Type B pancreatic cell (in vitro differentiated cells): ENCODE measurements around the genes CMTM8 and CMTM6.

DNA sequence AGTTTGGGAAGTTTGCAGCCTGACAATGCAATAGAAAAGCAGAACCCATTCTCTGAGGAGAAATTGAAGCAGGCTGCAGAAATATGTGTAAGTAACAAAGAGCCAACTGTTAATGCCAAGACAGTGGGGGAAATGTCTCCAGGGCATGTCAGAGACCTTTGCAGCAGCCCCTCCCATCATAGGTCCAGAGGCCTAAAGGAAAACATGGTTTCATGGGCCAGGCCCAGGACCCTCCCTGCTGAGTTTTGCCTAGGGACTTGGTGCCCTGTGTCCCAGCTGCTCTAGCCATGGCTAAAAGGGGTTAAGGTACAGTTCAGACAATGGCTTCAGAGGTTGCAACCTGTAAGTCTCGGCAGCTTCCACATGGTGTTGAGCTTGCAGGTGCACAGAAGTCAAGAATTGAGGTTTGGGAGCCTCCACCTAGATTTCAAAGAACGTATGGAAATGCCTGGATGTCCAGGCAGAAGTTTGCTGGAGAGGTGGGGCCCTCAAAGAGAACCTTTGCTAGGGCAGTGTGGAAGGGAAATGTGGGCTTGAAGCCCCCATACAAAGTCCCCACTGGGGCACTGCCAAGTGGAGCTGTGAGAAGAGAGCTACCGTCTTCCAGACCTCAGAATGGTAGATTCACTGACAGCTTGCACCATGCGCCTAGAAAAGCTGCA lies 73.6 kb downstream of the STT3B start:
- PRO-cap = no peak

DNA sequence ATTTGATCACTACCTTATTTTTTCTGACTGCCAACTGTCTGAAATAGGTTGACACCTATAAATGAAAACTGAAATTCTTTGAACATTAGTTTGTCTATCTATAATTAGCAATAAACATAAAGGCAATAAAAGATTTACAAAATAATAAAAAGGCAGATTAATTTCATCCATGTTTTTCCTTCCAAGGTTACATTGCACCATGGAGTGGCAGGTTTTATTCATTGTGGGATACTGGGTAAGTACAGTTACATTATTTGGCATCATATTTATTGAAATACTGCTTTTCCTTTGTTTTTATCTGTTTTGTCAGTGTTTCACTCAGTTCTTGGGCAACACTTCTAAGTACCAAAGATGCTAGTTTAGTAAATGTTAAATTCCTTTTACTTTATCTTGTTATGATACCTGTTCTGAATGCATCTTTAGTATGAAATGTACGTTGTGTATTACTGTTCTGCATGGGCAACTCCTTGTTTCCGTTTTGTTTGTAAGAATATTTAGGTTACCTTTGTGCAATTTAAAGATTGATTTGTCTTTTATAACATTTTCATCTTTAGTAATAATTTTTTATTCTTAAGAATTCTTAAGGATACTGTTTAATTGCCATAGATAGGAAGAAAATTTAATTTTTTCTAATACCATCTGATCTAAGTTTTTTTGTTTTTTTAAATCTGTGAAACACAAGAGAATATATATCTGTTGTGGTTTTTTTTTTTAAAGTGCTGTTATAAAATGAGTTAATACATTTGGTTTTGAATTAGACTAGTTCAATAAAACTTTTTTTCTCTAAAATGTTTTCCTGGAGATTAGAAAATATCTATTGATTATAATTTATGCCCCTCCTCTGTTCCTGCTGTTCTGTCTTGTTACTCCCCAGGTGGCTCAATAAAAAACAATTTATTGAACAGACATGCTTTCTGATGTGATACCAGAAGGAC lies 85.3 kb downstream of the STT3B start:
- PRO-cap = no peak

GRCh38 chr3:31702217-31702907 lies 169.6 kb downstream of the STT3B start:
- PRO-cap = no peak

- PRO-cap = bidirectional peak, plus-strand start at chr3:32238682, minus-strand start at chr3:32238562; bidirectional peak, plus-strand start at chr3:32239126, minus-strand start at chr3:32239026
Measured at GRCh38 chr3:32238428-32239211, at the start of gene CMTM8. TSS of gene CMTM8 (plus strand) at chr3:32238680.

DNA sequence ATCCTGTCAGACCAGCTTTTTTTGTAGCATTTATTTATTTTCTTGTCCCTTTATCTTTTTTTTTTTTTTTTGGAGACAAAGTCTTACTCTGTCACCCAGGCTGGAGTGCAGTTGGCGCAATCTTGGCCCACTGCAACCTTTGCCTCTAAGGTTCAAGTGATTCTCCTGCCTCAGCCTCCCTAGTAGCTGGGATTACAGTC lies 14.7 kb downstream of the CMTM8 start:
- PRO-cap = no peak

DNA sequence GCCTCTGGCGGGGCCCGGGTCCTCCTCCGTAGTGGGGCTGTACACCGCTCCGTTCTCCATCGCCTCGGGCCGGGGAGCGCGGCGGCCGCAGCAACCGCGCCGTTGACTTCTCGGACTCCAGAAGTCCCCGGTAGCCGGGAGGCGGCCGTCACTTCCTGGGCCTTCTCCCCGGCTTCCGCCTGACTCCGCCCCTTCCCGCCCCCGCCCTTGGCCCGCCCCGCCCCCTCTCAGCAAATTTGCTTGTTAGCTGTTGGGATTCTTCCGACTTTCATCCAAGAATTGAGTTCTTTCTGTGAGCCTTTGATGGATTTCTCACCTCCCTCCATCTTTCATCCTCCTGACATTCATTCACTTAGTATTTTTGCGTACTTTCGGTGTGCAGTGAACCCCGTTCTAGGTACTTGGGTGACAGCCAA lies at the start of gene CMTM6:
CMTM6 (minus strand) TSS at position 167 of the 416 bp plus-strand sequence.
- PRO-cap = unidirectional peak, minus-strand start at position 175 of the sequence

- PRO-cap = no peak
Measured at GRCh38 chr3:32816953-32817603, 719 bp upstream of the TRIM71 start.

DNA sequence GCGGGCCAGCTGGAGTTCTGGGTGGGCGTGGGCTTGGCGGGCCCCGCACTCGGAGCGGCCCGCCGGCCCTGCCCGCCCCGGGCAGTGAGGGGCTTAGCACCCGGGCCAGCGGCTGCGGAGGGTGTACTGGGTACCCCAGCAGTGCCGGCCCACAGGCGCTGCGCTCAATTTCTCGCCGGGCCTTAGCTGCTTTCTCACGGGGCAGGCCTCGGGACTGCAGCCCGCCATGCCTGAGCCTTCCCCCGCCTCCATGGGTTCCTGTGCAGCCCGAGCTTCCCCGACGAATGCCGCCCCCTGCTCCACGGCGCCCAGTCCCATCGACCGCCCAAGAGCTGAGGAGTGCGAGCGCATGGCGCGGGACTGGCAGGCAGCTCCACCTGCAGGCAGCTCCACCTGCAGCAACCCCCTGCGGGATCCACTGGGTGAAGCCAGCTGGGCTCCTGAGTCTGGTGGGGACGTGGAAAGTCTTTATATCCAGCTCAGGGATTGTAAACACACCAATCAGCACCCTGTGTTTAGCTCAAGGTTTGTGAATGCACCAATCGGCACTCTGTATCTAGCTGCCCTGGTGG lies 48.5 kb upstream of the CCR4 start:
- PRO-cap = unidirectional peak, minus-strand start at position 286 of the sequence

GRCh38 chr3:33007956-33008834 lies 56.8 kb downstream of the CCR4 start:
- PRO-cap = no peak

- PRO-cap = no peak
Measured at GRCh38 chr3:33096052-33096362, 939 bp downstream of the GLB1 start.

DNA sequence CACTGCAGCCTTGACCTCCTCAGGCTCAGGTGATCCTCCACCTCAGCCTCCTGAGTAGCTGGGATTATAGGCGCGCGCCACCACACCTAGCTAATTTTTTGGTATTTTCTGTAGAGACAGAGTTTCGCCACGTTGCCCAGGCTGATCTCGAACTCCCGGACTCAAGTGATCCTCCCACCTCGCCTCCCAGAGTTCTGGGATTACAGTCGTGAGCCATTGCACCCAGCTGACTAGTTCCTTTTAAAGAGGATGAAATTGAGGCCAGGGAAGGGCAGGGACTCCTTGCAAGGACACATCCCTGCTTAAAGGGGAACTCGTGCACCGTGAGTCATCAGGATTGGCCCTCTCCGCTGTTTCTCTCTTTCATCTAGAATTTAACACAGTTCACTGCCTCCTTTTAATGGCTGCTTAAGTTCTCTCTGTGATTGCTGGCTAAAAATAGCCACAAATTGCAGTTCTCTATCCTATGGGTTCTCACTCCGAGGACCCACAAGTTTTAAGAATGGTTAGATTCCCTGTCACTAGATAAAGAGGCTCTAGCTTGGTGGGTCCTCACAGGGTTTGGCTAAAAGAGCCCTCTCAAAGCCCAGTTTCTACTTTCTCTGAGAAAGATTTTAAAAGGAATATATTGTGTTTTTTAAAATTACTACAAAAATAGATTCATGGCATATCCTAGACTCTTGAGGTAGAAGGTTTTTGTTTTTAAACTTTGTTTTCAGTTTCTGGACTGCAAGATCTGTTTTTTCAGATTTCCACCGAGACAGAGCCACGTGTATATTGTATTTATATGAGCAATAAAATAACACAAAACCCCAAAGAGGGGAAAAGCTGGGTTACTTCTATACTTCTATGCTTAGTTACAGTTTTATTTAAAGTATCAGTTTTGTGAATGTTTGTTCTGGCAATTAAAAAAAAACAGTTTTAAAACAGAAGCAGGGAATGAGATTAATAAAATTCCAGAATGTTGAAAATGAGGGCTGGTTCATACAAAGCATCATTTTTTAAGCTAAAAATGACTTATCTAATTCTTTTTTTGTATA lies 1.5 kb downstream of the CRTAP start:
- PRO-cap = no peak

DNA sequence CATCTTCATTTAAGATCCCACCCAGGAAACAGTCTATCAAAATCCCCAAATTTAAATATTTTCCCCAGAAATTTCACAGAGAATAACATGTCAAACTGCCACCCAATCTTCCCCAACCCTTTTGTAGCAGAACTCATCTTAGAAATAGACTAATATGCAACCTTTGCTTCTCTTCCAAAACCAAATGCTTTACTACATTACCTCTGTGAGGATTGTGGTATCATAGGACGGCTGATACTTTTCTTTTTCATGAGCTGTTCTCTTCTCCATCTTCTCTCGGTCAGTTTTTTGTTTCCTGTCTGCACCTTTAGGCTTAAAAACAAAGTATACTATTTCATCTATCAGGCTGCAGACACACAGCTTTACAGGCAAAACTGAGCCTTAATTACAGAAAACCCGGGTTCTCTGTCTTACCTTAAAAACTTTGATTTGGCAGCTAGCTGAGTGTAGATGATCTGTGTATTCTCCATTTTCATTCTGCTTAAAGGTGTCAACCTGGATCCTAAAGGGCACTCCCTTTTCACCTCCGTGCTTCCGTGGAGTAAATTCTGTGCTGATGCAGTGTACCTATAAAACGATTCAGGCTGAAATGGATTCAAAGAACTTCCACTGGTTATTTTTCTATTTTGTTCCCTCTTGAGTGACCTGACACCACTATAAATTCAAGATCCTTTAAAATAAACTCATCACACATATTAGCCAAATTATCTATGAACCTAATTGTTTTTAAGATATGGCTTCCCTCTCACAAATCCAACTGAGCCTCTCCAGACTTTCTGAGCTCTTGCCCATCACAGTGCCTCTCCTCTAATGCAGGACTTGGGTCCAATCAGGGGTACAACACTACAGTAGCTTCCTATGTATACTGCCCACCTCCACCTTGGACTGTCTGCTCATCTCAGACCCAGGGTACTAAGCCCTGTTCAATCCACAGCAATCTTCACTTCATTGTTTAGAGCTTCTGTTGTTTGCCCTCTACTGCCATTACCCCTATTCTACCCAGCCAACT lies 30.9 kb downstream of the UBP1 start:
- PRO-cap = no peak

- PRO-cap = no peak
Measured at GRCh38 chr3:33428605-33429099, 11.6 kb downstream of the UBP1 start.

- PRO-cap = bidirectional peak, plus-strand start at chr3:33439760, minus-strand start at chr3:33439663
Measured at GRCh38 chr3:33439311-33439728, 885 bp downstream of the UBP1 start.

DNA sequence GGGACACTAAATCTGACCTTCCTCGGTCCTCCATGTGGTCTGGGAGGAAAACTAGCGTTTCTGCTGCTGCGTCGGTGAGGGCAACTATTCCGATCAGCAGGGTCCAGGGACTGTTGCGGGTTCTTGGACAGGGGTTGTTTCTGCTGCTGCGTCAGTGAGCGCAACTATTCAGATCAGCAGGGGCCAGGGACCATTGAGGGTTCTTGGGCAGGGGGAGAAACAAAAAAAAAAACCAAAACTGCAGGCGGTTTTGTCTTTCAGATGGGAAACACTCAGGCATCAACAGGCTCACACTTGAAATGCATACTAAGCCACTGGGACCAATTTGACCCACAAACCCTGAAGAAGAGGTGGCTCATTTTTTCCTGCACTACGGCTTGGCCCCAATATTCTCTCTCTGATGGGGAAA lies 7.9 kb upstream of the UBP1 start:
- PRO-cap = no peak

GRCh38 chr3:33652721-33653359 lies 65.2 kb downstream of the CLASP2 start:
- PRO-cap = no peak

DNA sequence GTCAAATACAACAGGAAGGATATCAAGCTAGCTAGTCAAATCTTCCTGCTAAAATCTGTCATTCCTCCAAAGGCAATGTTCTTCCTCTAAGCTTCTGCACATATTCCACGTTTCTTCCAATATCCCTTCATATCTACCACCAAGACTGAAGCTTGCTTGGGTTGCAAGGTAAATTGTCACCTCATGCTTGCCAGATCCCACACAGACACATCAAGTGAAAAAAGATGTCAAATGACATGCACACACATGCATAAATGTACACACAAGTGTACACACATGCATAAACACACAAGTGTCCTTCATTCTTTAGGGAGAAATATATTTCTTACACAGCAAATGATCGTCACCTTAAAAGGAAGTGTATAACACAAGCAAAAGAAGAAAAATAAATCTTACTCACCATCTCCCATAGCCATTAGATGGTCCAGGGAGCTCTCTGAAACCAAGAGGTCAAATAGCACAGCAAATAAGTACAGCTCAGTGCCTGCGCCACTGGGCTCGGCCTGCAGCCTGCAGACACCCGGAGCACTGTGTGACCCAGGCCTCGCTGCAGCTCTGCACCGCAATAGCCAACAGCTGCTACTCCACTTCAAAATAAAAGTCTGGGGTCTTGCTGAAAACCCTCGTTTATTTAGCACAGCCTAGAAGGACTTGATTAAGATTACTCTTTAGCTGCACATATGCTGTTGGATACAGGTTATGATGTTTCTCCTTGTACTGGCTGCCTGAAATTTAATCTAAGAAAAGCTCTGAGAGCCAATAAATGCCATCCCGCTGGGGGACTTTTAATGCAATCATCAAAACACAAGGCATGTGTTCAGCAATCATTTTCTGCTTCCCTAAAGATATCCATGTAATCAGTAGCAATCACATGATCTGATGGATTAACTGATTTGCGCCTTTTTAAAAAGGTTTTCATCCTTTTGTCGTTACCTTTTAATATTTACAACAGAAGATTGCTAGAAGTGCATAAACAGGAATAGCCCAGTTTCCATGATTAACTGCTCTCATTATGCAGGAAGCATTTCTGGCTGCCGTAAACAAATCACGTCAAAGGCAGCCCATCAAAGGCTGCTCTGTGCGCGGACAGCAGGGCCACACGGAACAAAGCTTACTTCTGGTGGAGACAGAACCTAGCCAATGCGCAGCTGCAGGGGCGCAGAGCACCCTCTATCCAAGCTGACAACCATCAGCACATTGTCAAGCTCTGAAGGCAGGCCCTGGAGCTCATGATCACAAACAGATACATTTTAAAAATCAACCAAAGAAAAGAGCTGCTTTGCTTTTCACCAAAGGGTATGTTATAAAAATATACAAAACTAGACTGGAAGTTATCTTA lies 59.0 kb downstream of the CLASP2 start:
- PRO-cap = no peak

GRCh38 chr3:33841676-33842321 lies 43.4 kb downstream of the PDCD6IP start:
- PRO-cap = no peak

DNA sequence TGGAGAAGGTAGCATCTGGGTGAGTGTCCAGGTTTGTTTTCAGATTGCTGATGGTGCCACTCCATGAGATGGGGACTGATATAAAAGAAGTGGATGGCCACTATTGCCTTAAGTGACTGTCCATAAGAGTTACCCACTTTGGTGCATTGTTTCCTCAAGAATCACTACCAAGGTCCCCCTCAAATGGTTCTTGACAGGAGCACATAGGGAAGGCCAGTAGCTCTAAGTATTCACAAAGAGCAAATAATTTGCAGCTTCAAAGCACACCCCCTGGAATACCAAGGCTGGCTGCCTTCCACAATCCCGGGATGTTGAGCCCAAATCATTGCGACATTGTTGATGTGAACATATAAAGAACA lies 127.0 kb downstream of the PDCD6IP start:
- PRO-cap = no peak

DNA sequence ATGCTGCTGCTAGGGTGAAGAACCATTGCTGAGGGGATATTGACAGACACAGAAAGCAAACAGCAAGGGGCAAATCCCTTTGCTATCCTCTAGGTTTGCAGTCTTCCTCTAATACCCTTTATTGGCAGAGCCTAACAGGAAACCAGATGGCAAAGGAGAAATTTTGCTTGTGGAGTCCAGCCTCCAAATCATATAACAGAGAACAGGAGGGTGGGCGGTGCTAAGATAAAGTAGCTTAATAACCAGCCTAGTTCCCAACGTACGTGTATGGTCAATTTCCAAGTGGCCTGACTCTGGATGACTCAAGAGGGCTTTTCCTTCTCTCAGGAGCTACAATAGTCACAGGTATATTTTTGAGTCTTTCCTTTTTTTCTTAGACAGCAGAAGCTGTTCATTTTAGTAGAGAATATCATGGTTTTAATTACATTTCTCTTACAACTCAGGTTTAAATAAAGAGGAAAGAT lies 404.6 kb downstream of the PDCD6IP start:
- PRO-cap = no peak